Mesenchymal stem cell of the bone marrow (primary cell): Measurements from ENCODE around the gene ARV1.

- CAGE, long polyA plus RNA: no peak
Measured at GRCh38 chr1:230713301-230713805, 569 bp downstream of the AGT start.

DNA sequence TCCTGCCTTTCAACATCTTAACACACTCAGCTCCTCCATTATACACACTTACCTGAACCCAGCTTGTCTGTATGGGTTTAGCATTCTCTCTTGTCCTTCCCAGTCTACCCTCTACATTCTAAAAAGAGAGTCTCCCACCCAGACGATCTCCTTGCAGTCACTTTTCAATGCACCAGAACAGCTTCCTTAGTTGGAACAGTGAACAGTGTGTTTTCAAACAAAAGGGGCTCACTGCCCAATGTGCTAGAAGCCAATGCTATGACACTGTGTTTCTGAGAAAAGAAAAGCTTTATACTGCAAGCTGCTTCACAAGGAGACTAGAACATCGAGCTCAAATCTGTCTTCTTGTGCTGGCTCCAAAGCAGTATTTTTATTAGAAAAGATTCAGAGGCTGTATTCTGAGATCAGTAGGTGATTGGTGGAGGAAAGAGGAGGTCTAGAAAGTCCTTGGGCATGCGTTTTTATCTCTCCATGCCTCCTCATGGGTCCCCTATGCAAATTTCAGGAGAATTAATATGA lies 60.4 kb downstream of the C1orf198 start:
- CAGE, long polyA plus RNA: no peak

DNA sequence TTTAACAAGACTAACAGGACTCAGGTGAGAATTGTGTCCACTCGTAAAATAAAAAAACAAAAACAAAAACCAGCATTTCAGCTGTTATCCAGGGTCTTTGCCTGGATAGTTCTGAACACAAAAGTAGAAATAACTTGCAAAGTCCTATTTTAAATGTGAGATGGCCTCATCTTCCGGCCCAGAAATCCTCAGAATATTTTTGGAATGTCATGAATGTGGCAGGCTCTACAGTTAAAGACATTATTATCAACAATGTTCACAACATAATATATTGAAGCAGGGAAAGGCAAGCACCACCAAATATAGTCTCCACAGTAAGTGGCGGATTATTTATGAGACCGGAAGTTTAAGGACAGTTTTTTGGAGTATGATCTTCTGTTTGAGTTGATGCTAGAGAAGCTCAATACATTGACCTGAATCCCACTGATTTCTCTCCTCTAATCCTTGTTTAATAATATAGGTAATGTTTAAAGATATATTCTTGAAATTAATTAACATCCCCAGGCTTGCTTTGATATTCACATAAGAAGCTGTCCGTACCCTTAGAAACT lies 1.2 kb upstream of the C1orf198 start:
- CAGE, long polyA plus RNA: no peak

DNA sequence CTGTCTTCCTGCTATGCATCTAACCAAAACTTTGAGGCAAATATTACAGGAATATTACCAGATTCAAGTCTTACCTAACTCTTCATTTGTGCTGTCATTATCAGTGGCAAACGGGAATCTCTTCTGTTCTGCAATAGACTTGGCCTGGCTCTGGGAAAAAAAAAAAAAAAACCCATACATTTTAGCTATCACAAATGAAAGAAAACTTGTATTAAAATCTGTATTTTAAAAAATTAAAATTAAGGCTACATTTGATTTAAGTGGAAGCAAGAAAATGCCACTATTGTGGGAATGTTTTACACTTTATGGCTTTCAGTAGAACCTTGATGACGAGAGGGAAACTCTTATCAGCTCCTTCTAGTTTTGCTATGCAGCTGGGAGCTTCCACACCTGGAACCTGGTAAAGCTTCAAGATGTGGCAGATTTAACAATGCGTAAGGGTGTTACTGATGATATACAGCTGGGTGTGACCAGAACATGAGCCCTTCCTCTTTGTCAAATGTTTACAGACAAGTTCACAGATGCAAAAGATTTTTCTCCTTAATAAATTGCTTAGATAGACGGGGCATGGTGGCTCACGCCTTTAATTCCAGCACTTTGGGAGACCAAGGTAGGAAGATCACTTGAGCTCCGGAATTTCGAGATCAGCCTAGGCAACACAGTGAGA lies 20.4 kb downstream of the TTC13 start:
- CAGE, long polyA plus RNA: no peak

DNA sequence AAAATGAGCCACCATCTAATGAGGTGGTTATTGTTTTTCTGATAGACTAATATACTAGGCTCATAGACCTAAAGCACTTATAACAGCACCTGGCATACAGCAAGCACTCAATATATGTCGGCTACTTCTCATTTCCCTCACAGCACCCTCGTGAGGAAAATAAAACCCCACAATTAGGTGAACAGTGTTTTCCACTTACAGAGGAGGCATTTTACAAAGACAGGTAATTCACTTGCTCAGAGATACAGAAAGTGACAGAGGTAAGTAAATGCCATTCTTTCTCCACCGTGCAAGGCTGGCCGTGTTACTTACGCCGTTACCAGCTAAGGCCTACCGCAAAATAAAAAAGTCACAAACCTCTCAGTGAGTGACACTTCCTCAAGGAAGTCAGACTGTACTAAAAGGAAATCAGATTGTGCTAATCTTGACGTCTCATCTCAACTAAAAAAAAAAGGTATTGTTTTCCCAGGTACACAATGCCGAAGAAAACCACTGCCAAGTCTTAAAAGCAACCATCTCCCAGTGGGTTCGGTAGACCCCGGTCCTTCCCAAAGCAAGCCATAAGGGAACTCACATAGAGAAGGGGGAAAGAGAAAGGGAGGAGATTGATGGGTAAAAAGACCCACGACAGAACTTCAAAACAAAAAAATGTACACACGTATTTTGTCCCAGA lies 1.4 kb downstream of the TTC13 start:
- CAGE, long polyA plus RNA: no peak

DNA sequence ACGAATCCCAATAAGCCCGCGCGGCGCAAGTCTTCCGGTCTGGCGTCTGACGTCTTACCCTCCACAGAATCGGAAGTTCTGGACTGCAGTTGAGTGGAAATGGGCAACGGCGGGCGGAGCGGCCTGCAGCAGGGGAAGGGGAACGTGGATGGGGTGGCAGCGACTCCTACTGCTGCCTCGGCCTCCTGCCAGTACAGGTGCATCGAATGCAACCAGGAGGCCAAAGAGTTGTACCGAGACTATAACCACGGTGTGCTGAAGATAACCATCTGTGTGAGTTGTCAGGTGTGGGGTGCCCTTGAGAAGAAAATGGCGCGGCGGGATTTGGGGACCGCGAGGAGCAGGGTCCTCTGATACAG lies at the start of gene ARV1:
Gene ARV1 (plus strand): TSS at position 88 of the 359 bp plus-strand sequence.
- CAGE, long polyA plus RNA: no peak

DNA sequence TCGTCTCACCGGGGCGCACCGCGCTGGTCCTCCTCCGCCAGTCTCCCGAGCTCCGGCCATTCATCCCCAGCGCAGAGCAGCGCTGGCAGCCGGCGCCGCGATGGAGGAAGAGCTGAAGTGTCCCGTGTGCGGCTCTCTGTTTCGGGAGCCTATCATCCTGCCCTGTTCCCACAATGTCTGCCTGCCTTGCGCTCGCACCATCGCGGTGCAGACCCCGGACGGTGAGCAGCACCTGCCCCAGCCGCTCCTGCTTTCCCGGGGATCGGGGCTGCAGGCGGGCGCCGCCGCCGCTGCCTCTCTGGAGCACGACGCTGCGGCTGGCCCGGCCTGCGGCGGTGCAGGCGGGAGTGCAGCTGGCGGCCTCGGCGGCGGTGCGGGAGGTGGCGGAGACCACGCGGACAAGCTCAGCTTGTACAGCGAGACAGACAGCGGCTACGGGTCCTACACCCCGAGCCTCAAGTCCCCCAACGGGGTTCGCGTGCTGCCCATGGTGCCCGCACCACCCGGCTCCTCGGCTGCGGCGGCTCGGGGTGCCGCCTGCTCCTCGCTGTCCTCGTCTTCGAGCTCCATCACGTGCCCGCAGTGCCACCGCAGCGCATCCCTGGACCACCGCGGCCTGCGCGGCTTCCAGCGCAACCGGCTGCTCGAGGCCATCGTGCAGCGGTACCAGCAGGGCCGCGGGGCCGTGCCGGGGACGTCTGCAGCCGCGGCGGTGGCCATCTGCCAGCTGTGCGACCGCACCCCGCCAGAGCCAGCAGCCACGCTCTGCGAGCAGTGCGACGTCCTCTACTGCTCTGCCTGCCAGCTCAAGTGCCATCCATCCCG lies 1.2 kb downstream of the TRIM67 start:
- CAGE, long polyA plus RNA: no peak

- CAGE, long polyA plus RNA: no peak
Measured at GRCh38 chr1:231225934-231226615, 14.9 kb downstream of the C1orf131 start.

- CAGE, long polyA plus RNA: no peak
Measured at GRCh38 chr1:231351211-231351801, 13.2 kb downstream of the SPRTN start.

- CAGE, long polyA plus RNA: no peak
Measured at GRCh38 chr1:231818183-231818631, 191.6 kb downstream of the DISC1 start.

GRCh38 chr1:232378201-232378651 lies 251.7 kb downstream of the SIPA1L2 start:
- CAGE, long polyA plus RNA: no peak

- CAGE, long polyA plus RNA: no peak
Measured at GRCh38 chr1:232589793-232590426, 40.0 kb downstream of the SIPA1L2 start.

DNA sequence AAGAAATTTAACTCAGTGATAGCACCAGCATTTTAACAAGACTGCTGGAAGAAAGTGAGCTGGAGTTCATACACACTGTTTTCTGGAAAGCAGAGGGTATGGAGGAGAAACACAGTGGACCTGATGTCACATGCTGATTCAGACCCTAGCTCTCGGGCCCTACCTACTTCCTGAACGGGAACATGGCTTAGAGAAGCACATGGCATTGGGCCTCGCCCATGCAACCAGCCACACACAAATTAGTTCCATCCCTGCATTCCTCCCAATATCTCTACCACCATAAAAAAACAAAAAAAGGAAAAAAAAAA lies 39.6 kb downstream of the SIPA1L2 start:
- CAGE, long polyA plus RNA: no peak

DNA sequence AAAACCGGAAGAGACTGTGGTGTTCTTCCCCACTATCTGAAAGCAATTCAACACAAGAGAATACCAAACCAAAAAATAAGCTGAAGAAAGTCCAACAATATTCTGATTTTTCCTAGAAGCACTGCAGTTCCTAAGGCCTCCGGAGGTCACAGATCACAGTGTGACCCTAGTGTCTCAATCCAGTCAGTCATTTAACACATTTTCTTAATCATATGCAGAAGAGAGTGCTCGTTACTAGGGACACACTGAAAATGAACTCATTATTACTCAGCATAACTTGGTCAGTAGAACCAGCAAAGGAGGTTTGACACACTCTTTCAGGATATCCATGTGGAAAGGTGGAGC lies 5.1 kb downstream of the SIPA1L2 start:
- CAGE, long polyA plus RNA: no peak

GRCh38 chr1:232628635-232628945 lies 1.3 kb downstream of the SIPA1L2 start:
- CAGE, long polyA plus RNA: no peak

- CAGE, long polyA plus RNA: no peak
Measured at GRCh38 chr1:232690645-232690988, 60.7 kb upstream of the SIPA1L2 start.

- CAGE, long polyA plus RNA: no peak
Measured at GRCh38 chr1:232764403-232764939, 40.7 kb upstream of the MAP10 start.

DNA sequence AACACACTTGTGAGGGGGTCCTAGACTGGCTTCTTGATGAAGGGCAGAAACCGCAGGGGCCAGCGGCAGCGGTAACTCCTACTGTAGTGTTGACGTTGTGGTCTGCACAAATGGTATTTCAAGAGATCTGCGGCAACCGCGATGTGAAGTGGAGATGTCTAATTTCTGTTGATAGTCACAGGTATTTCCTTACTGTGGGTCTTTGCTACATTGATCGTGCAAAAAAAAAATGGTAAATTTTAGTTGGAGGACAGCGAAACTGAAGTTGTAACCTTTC lies 479 bp downstream of the NTPCR start:
- CAGE, long polyA plus RNA: no peak

- CAGE, long polyA plus RNA: no peak
Measured at GRCh38 chr1:232983892-232984809, 33.7 kb downstream of the NTPCR start.

- CAGE, long polyA plus RNA: no peak
Measured at GRCh38 chr1:233281935-233282364, 13.6 kb downstream of the PCNX2 start.